REH cell (cell line): ENCODE measurements around the gene LRP2.

- PRO-cap = no peak
These were observed 22.1 kb downstream of the CERS6 start for GRCh38 chr2:168478062-168478709.

- PRO-cap = no peak
These were observed 162.9 kb upstream of the NOSTRIN start for GRCh38 chr2:168639495-168639987.

DNA sequence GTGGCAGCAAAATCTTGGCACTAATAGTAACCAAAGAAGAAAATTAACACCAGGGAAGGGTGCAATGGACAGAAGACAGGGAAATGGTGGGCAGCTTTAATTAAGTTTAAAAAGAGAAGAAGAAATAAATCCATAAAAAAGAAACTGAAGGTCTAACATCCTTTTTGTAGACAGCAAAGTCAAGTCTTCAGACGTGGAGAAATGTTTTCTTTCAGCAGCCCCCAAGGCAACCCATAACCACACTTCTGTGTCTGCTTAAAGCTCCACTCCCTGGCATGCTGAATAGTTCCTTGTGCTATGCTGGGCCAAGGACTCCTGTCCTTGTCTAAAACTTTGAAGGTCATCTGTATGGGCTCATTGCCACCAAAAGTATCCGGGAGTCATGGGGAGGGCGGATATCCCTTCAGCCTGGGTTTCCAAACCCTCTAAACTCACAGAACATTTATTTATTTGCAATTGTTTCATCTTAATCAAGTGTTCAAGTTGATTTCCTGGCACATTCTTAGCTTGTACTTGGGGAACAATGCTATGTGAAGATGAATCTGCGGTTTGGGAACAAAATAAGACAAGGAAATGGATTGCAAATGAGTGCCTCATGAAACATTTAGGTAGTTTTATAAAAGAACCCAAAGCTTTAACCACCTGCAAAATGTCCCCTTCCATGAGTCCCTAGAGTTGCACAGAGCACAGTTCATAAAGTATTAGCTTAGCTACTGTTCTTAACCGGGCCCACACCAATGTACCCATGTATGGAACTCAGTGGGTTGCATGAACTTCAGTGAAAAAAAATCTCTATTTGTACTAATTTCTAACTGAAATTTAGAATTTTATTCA is 1.8 kb downstream of the NOSTRIN start:
- PRO-cap = no peak

- PRO-cap = unidirectional peak, minus-strand start at chr2:169072637
These were observed 3.1 kb downstream of the DHRS9 start for GRCh38 chr2:169072475-169072909.

GRCh38 chr2:169362293-169363022 is at the start of gene LRP2:
TSS of gene LRP2 (minus strand) at chr2:169362534.
- PRO-cap = no peak

- PRO-cap = no peak
These were observed 4.9 kb downstream of the KLHL41 start for GRCh38 chr2:169514449-169514750.

GRCh38 chr2:169528899-169530130 is 19.8 kb downstream of the KLHL41 start:
- PRO-cap = no peak

DNA sequence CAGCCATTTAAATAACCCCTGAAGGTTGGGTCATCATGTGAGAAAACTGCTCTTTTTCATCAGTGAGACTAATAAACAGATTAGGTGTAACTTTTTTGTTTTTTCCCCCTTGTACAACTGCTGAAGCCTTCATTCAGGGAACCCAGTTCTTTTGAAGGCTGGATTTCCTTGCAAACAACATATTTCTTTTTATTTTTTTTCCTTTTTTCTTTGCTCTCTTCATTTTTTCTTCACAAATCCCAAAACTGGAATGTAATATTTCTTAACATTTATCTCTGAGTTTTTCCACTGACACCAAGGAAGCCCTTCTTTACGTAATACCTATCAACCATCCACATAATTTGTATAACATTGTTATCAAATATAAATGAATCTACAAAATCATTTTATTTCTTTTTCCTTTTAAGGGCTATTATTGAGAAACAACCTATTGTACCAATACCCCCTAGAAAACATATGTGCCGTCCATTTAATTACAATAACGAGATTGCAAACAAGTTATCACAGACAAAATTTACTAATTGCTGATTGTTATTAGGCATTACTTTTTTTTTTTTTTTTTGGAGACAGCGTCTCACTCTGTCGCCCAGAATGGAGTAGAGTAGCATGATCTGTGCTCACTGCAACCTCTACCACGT is 3.4 kb downstream of the FASTKD1 start:
- PRO-cap = no peak

DNA sequence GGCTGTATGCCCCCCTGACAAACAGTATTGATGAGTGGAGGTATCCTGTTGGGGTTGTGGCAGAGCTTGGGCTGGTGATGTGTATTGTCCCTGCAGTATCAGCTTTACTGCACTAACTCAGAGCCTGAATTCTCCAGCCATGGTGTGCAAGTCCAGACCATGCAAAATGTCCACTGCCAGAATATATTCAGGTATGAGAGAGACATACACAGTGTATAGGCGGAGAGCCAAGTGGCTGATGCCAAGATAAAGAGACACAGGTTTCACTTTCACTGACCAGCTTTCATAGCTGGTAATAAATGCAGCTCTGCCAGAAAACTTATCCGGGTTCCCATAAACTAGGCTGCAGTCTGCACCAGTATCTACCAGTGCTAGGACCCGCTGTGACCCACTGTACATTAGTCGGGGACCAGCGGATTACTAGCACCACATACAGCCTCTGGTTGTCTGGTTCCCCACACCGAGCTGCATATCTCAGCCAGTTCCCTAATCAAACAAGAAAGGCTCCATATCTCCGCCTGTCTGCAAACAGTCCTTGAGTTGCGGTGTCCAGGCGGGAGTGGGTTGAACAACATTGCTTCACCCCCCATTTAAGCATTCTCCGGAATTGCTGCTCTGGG is 18.3 kb upstream of the KLHL23 start:
- PRO-cap = no peak

- PRO-cap = no peak
These were observed 14.7 kb upstream of the SSB start for GRCh38 chr2:169783998-169784399.

DNA sequence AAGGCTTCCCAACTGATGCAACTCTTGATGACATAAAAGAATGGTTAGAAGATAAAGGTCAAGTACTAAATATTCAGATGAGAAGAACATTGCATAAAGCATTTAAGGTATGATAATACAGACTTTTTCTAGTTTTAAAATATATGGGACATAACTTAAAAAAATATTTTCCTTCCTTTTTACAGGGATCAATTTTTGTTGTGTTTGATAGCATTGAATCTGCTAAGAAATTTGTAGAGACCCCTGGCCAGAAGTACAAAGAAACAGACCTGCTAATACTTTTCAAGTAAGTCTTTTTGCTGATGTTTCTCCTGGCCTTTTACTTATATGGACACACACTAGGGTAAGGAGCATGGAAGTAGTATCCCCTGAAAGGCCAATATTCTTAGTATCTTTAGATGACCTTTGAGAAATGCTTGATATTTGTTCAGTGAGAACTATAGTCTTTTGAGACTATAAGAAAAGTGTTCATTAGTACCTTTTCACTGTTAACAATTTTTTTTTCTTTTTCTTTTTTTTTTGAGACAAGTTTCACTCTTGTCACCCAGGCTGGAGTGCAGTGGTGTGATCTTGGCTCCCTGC is 8.2 kb downstream of the SSB start:
- PRO-cap = no peak

- PRO-cap = no peak
These were observed 122.2 kb downstream of the UBR3 start for GRCh38 chr2:169949368-169950035.

- PRO-cap = no peak
These were observed 90.8 kb upstream of the MYO3B start for GRCh38 chr2:170086943-170087788.

- PRO-cap = no peak
These were observed 87.8 kb upstream of the MYO3B start for GRCh38 chr2:170089944-170090798.

DNA sequence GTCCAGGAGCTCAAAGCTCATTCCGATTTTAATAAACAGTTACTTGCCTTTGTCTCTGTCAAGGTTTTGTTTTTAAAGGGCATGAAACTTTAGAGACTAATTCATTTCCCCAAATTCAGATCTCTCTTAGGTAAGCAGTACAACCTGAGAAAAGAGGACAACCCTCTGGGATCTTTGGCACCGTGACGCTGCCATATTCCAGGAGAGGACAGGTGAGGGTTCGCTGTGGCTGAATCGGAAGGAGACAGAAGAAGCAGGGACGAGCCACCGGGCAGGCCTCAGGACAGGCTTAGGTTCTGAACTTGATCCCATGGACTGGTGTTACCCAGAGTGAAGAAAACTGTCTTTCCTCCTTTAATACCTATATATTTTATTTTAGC is 43.8 kb downstream of the GORASP2 start:
- PRO-cap = no peak

- PRO-cap = no peak
These were observed 114.3 kb downstream of the METTL8 start for GRCh38 chr2:171319181-171320186.

- PRO-cap = no peak
These were observed 34.4 kb downstream of the CYBRD1 start for GRCh38 chr2:171556643-171557038.

DNA sequence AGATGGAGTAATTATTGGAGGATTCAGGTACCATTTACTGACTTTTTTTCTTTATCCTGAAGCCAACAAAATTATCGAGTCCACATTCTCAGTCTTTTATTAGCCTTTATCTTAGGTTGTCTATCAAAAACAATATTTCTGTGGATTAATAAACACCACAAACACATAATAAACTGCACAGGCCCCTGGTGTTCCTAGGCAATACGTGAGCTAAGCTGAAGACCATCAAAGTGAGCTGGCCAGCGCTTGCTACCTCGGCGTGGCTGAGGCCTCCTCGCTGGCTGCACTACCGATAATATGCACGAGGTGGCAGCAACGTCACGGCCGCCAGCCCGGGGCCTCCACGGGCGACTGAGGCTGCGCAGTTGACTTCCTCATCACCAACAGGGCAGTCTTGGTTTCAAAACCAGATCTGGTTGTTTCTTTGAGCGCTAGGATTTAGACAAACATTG is 51.7 kb downstream of the CYBRD1 start:
- PRO-cap = unidirectional peak, plus-strand start at position 380 of the sequence

- PRO-cap = no peak
These were observed 34.1 kb downstream of the HAT1 start for GRCh38 chr2:171956130-171956950.

- PRO-cap = no peak
These were observed 9.9 kb upstream of the DLX1 start for GRCh38 chr2:172075397-172075771.